Heart (tissue), 3 donors: ENCODE measurements around a stretch of chr22.

DNA sequence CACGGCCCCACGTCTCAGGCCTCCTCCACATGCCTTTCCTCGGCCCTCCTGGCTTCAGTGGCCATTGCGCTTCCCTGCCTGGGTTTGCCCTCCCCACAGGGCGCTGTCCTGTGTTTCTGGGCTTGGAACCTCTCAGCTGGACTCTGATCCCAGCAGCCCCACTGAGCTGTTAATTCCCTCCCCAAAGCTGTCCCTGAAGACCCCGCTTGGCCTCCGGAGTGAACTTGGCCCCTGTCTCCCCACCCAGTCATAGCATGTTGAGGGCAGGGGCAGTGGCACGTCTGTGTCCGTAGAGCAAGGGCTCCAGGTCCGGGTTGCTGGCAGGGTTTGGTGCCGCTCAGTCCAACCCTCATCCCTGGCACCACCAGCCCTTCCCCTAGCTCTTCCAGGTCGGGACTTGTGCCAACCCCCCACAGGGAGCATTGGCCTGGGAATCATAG, 34.4 kb upstream of the TEF start:
- RAMPAGE, long total RNA, 2 experiments, result no peak in any of the 2 experiments

DNA sequence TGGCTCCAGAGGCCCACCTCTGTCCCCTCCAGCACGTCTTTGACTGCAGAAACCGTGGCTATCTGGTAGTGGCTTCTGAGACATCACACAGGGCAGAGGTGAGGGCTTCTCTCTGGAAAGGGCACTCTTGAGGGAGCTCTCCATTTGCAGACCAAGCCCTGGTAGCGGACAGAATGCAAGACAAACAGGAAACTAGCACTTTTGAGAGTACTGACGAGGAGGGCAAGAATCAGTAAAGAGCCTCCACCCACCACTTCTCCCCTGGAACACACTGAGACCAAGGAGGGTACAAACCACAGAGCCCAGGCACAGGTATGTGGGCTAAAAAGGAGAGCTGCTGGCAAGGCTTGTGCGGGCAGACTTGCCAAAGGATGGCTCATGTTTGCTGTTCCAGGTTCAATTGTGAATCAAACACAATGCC, 6.7 kb upstream of the TEF start:
- RAMPAGE, long total RNA, 2 experiments, result no peak in any of the 2 experiments

DNA sequence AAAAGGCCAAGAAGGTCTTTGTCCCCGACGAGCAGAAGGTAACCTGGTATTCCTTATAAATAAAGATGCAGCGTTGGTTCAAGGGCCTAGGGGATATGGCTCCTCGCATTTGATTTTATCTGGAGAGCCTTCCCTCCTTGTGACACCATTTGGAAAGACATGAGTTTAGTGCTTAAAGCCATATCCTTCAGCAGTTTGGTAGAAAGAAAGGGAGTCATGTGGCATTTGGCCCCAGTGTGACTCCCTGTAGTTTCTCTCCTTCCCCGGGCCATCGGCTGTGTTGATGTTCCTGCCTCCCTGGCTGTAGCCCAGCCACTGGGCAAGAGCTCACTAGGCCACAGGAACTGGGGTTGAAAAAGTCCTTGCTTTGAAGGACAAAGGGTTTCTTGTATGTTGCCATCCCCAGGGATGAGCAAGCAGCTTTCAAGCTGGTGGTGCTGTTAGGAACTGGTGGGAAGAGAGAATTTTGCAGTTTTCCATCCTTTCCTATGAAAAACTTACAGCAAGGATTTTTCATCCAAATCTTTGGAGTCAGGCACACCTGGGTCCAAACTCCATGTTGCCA, 12.6 kb downstream of the TEF start:
- RAMPAGE, long total RNA, 2 experiments, result no peak in any of the 2 experiments

- RAMPAGE, long total RNA, 2 experiments, result no peak in any of the 2 experiments
These were observed 28.6 kb downstream of the TEF start for GRCh38 chr22:41410166-41410843.

DNA sequence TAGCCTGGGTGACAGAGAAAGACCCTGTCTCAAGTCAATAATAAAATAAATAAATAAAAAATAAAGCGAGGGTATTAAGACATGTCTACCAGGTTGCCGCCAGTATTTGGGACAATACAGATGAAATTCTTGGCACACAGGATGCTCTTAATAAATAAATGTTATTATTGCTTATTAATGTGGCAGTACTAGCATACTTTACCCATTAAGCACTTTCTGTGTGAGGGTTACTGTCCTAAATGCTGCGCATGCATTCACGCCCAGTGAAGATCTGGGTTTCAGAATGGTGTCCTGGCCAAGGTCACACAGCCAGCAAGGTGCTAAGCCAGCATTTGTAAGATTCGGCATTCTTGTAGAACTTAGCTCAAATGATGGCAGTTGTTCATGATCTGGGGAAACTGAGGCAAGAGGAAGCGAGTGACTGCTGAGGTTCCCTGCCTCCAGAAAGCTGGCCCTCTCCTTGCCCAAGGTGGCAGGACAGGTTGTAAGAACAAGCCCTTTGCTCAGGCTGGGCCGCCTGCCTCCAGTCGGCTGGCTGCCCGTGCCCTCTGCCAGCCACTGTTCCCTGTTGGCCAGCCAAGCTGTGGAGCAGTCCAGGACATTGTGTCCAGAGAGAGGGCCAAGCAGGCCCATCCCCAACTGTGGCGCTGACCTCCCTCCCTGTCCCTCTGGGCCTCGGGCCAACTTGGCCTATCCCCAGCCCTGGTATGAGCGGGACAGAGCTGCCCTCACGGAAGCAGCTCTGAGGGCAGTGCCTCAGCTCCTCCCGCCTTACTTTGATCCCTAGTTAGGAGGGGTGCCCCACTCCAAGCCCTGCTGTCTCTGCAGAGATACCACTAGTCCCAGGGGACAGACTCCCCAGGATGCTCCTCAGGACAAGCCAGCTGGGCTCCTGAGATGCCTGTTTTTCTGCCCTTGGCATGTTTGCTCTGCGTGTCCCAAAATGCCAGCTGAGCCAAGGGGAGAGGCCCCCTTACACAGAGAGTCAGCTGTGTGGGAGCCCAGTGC, 28.8 kb downstream of the TOB2 start:
- RAMPAGE, long total RNA, 2 experiments, result no peak in any of the 2 experiments

DNA sequence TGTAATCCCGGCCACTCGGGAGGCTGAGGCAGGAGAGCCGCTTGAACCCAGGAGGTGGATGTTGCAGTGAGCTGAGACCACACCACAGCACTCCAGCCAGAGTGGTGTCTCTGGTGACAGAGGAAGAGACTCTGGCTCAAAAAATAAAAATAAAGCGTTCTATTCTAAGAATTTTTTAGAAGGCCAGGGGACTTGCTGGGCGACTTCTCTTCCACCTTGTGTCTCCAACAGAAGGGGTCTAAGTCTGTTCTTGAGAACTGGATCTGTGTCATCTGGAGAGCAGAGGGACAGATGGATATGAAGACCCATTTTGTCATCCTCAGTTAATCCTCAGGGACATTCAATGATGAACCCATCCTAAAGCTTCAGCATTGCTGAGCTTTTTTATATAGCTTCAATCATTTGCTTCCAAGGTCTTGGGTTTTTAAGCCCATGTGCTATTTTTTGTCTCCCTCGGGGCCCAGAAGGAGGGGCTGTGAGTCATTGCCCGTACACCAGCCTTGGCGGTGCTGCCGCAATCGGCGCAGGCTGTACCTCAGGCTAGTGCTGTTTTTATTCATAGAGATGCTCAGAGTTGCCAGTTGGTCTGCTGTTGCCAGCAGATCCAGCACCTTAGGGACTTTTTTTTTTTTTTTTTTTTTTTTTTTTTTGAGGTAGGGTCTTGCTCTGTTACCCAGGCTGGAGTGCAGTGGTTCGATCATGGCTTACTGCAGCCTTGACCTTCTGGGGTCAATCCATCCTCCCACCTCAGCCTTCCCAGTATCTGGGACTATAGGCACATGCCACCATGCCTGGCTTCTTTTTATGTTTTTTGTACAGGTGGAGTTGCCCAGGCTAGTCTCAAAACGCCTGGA, 35.4 kb downstream of the ACO2 start:
- RAMPAGE, long total RNA, 2 experiments, result no peak in any of the 2 experiments

GRCh38 chr22:41524501-41525713, 19.4 kb downstream of the POLR3H start:
- RAMPAGE, long total RNA, 2 experiments, result no peak in any of the 2 experiments

GRCh38 chr22:41613389-41613981, 7.4 kb downstream of the DESI1 start:
- RAMPAGE, long total RNA, 2 experiments, result no peak in any of the 2 experiments

DNA sequence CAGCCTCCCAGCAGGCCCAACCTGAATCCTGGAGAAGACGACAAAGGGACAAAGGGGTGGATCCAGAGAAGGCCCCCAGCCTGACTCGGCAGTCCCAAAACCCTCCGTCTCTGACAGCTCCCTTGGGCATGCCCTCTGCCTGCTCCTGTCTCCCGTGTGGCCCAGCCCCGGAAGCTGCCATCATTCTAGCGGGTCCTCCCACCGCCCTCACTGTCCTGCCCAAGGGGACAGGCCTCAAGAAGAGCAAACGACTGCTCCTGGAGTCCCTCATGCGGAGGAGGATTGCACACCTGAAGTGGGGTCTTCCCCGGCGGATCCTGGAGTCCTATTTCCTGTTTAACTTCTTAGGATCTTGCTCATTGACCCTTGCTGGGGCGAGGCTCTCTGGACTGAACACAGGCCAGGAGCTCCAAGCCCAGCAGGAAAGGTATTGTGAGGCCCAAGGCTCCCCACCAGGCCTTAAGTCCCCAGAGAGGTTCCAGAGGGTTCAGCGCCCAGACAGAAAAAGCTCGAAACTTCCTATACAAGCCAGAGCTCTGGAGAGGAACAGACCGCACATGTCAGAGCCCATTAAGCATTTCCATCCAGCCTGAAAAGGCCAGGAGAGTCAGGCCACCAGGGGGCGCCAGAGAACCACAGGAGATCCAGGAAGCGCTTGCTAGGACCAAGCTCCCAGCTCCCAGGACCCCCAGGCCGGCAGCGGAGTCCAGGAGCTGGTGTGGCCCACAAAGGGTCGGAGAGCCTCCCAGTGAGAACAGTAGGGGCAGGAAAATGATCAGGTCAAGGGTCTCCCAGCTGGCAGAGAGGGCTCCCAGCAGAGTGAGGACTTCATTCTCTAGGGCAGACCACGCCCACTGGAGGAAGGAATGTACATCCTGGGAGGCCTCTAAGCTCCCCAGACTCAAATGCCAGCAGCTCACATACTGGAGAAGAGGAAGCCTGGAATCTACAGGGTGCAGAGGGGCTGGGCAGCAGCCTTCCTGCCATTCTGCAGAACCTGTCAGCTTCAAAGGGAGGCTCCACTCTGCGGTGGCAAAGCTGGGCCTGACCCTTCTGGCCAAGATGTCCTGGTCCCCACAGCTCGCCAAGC, 2.3 kb upstream of the MEI1 start:
- RAMPAGE, long total RNA, 2 experiments, result no peak in any of the 2 experiments

- RAMPAGE, long total RNA, 2 experiments, result no peak in any of the 2 experiments
These were observed 7.5 kb upstream of the SREBF2 start for GRCh38 chr22:41825429-41825849.

DNA sequence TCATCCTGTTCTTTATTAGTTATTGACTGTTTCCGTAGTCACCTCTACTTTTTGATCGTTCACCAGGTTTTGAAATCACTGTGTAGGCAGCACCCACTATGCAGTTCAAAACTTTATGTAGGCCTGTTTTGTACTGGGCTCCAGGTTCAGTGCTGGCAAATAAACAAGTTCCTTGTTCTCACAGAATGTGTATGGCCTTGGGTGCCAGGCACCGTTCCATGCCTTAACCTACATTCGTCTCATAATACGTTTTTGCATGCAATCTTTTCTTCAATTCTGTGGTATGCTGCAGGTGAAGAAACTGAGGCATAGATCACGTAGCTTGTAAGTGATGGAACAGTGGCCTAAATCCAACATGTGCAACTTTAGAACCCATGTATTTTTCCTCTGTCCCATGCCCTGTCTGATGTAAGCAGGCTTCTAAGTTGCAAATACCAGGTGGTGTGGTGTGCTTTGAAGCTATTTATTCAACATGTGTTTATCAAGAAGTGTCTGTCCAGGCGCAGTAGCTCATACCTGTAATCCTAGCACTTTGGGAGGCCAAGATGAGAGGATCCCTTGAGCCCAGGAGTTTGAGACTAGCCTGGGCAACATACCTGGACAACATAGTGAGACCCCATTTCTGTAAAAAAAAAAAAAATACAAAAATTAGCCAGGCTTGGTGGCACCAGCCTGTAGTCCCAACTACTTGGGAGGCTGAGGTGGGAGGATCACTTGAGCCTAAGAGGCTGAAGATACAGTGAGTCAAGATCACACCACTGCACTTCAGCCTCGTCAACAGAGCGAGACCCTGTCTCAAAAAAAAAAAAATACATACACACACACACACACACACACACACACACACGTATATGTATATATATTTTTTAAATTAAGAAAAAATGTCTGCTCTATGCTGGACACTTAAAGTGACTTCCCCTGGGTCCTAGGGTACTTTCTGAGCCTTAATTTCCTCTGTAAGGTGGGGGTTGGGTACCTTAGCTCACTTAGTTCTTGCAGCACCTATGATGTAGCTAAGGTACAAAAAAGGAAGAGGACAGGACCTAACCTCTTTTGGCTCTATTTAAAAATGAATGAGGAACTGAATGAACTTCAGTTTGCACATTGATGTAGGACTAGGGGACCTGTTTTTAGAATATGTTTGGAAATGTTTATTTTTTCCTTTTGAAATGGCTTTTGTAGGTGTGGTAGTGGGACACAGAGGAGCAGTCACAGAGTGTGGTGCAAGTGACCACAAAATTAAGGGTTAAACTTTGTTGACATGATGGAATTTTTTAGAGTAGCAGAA, 10.8 kb downstream of the SREBF2 start:
- RAMPAGE, long total RNA, 2 experiments, result no peak in any of the 2 experiments

- RAMPAGE, long total RNA, 2 experiments, result no peak in any of the 2 experiments
These were observed 13.9 kb downstream of the SREBF2 start for GRCh38 chr22:41846617-41847312.

DNA sequence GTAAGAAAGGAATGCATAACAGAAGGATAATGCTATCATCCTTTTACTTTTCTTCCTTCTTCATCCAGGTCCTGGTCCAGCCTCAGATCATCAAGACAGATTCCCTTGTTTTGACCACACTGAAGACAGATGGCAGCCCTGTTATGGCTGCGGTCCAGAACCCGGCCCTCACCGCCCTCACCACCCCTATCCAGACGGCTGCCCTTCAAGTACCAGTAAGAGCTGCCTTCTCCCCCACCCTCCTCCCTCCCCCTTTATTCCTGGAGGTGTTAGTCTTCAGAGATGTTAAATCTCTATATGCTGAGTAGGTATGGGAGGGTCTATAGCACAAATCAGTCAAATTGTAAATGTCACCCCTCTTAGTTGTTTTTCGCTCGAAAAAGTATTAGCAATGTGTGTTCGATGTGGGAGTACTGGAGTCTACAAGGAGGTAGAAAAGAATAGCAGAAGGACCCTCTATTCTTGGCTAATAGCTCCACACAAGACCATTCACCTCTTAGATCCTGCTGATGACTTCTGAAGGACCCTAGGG, 38.0 kb downstream of the SREBF2 start:
- RAMPAGE, long total RNA, 2 experiments, result no peak in any of the 2 experiments

- RAMPAGE, long total RNA, 2 experiments, result no peak in any of the 2 experiments
These were observed 1.1 kb upstream of the SHISA8 start for GRCh38 chr22:41915762-41916540.

DNA sequence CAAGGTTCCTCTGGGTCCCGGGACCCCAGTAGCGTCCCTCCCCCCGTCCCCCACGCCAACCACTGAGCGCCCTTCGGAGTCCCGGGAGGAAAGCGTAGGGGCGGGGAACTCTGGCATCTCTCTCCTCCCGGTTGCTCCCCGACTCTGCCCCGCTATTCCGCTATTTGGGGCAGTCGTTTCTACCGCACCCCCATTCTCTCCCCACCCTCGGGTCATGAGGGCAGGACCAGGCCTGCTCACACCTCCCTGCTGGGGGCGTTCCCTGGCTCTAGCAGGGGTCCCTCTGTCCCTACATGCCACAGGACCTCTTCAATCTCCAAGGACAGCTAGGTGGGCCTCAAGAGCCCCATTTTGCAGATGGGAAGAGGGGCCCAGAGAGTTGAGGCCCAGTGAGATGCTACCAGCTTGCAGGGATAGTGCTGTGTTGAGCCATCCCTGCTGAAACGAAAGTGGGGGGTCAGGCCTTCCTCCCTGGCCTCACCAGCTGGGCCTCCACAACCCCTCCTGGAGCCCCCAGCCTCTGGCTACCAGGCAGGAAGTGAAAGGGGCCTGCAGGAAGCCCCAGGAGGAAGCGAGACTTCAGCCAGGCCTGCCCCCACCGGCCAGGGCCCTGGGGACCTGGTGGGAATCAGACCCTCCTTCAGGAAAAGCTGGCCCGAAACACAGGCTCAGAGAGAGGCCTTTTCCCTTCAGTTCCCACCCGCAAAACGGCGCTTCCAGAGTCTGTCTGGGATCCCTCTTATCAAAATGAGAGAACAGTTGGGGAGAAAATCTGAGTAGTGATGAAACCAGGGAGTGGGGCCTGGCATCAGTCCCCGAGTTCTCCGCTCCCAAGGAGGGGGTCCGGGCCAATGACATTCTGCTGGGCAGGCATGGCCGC, 5.6 kb upstream of the SHISA8 start:
- RAMPAGE, long total RNA, 2 experiments, result no peak in any of the 2 experiments

DNA sequence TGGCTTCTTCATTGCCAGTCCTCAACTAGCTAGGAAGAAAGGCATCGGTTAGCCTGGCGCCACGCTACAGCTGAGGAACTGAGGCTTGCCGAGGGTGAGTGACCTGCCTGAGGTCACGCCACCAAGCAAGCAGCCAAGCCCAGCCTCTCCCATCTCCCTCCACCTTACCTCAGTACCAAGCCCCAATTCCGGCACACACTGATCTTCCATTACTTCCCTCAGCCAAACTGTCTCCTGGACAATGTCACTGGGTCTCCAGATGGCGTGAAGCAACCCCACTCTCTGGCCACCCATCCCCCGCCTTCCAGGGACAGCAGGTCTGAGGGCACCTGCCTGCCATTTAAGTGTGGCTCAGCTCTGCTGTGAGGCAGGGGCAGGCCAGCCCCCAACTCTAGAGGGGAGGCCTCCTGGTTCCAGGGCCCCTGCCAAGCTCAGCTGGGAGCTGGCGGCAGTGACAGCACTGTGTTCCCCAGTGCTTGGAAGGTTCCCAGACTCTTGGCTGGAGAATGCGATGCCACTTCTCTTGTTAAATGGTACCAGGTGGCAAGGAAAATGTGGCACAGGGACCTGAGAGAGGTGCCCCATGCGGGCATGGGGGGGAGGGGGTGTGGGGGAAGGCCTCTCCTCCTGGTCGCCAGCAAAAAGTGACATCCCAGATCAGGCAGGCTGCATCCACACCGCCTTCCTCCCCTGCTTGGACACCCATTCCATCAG, 8.2 kb upstream of the TNFRSF13C start:
- RAMPAGE, long total RNA, 2 experiments, result no peak in any of the 2 experiments

- RAMPAGE, long total RNA, 2 experiments, result no peak in any of the 2 experiments
These were observed 14.2 kb downstream of the SEPTIN3 start for GRCh38 chr22:41983314-41983967.

DNA sequence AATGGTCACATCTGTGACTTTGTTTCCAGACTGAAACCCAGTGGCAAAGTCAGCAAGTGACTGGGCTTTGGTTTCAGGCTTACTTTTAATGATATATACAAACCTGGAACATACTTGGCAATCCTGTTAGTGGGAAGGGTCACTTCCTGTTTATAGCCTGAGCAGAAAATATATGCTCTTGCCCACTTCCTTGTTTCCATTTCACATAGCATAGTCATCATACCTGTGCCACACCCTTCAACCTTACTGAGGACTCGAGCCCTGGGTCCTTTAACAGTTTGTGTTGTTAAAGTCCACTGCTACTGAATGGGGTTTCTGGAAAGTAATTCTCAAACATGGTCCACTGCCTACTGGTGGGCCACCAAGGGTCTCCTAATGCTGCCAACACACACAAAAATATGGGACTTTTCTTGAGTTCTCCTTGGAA, 23.9 kb downstream of the WBP2NL start:
- RAMPAGE, long total RNA, 2 experiments, result no peak in any of the 2 experiments

GRCh38 chr22:42079009-42079425, 483 bp upstream of the SMDT1 start:
- RAMPAGE, long total RNA, 2 experiments, result no peak in any of the 2 experiments

- RAMPAGE, long total RNA, 2 experiments, result start-site peak on the plus strand in 1 of 2 experiments, at chr22:42090944-42091031 at its widest, 26 to 35 reads per replicate
These were observed 322 bp upstream of the NDUFA6 start for GRCh38 chr22:42090858-42091329.